Gastroesophageal sphincter (tissue), 4 donors: ENCODE data around the gene ATP6V1G3.

- PRO-cap: no peak
- RAMPAGE, long total RNA, 4 experiments: no peak in any of the 4 experiments
These were observed 148.8 kb downstream of the KCNT2 start for GRCh38 chr1:196459370-196460009.

DNA sequence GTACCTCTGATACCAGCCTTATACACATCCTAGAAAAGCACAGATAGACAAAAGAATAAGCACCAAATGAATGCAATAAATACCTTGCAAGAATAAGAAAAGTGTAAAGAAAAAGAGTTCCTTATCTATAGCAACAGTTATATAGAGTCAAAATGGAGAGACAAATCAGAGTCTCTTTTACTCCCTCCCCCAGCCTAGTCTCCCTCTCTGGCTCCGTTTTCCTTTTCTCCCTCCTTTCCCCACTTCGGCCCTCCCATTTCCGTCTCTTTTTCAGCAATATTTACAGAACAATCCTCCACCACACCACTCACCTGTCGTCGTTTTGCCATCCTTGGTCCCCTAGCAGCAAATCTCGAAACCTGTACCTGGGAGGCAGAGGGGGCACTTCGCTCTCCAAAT lies 337 bp downstream of the KCNT2 start:
- PRO-cap: no peak
- RAMPAGE, long total RNA, 4 experiments: no peak in any of the 4 experiments

GRCh38 chr1:196907878-196908227 lies 20.0 kb downstream of the CFHR4 start:
- PRO-cap: no peak
- RAMPAGE, long total RNA, 4 experiments: no peak in any of the 4 experiments

DNA sequence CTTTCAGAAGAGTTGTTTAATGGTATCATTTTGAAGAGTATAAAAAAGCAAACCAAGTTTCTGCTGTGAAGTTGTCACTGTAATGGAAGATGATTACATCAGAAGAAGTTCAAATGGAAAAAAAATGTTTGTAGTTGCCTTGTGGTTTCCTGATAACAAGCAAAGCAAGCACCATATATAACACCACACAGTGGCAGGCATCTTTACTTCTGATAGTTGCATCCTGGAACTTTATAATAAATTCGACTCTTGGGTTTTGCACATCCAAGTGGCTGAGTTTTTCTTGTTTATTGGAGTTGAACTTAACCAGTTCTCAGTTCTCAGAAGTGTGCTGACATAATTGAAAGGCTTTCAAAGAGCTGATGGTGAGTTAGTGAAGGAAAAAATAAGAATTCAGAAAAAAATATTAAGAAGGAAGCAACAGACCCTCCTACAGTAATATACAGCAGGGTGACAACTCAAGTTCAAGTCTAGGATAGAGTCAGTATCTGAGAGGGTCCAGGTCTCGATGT lies 123.4 kb downstream of the CRB1 start:
- PRO-cap: no peak
- RAMPAGE, long total RNA, 4 experiments: no peak in any of the 4 experiments

DNA sequence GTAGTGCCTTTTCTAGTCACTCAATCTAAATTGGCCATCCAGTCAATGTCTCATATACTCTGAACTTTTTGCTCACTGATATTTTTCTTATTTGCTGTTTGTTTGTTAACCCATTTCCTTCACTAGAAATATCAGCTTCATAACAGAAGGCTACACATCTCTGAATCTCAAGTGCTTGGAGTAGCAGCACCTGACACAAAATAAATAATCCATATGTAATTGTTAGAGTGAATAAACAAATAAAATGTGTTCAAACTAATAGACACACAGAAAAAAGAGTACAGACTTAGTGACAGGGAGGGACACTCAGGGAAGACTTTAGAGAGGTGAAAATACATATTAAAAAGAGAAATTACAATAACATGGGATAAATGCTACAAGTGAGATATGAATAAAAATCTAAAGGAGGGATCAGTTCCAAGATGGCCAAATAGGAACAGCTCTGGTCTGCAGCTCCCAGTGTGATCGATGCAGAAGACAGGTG lies 203.7 kb downstream of the DENND1B start:
- PRO-cap: no peak
- RAMPAGE, long total RNA, 4 experiments: no peak in any of the 4 experiments

- PRO-cap: no peak
- RAMPAGE, long total RNA, 4 experiments: start-site peak on the plus strand in 1 of 4 experiments, at chr1:198293032-198293036 at its widest, 34 reads per replicate
These were observed 136.0 kb downstream of the NEK7 start for GRCh38 chr1:198292719-198293374.

- PRO-cap: no peak
- RAMPAGE, long total RNA, 4 experiments: no peak in any of the 4 experiments
These were observed 138.2 kb downstream of the NEK7 start for GRCh38 chr1:198294735-198295635.

- PRO-cap: no peak
- RAMPAGE, long total RNA, 4 experiments: no peak in any of the 4 experiments
These were observed 140.2 kb downstream of the NEK7 start for GRCh38 chr1:198296849-198297596.

DNA sequence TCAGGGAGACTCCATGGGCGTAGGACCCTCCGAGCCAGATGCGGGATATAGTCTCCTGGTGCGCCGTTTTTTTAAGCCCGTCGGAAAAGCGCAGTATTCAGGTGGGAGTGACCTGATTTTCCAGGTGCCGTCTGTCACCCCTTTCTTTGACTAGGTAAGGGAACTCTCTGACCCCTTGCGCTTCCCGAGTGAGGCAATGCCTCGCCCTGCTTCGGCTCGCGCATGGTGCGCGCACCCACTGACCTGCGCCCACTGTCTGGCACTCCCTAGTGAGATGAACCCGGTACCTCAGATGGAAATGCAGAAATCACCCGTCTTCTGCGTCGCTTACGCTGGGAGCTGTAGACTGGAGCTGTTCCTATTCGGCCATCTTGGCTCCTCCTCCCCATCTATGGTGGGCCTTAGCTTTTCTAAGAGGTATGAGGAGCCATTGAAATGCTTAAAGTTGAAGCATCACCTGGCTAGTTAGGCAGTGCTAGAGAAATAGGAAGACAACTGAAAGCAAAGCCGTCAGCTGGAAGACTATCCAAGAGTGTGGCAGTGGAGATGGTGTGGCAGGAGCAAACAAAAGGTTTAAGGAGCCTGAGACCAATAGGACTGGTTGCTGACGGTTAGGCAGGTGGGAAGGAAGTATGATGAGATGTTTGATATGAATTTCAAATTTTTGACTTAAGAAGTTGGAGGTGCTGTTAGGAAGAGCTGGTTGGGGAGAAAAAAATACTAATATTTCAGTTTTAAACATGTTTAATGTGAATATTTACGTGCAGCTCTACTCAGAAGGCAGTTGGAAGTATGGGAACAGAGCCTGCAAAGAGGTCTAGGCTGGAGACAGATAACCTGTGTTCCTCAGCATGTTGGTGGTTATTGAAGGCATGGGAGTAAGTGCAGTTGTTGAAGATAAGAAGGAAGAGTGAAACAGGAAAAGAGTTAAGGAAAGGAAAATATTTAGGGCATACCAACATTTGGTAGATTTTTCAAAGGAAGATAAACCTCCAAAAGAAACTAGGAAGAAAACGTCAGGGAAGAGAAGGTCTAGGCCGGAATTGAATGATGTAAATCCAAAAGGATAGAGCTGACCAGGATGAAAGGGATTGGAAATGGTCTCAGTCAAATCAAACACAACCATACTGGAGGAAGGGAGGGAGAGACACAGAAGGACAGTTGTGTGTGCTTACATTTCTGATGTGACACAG lies 158.7 kb downstream of the NEK7 start:
- PRO-cap: no peak
- RAMPAGE, long total RNA, 4 experiments: start-site peak on the plus strand in 1 of 4 experiments, centred at position 446 of the sequence, 6 reads per replicate

- PRO-cap: no peak
- RAMPAGE, long total RNA, 4 experiments: no peak in any of the 4 experiments
These were observed 163.6 kb downstream of the NEK7 start for GRCh38 chr1:198320004-198321152.

DNA sequence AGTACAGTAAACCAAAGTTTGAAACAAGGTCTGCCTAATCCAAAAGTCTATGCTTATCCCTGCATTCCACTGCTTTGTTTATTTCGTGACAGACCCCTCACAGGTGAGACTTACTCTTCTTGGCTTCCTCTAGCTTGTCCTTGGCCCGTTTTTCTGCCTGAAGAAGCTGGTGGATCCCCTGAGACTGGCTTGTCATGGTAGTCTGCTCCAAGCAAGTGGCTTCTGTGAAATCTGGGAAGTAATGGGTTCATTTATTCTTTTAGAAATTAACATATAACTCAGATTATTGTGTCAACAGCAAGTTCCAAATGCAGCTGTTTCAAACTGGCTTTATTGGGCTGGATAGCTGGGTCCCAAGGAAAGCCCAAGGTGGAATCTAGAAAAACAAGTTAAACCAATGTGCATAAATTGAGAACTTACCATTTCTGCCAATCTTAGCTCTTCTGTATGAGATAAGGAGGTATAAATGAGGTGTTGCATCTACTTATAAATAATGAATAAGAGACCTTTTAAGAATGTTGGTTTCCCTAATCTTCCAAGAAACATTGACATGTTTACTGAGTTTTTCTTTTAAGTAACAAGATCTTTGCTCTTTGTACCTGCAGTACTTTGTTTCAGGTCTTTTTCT lies at the start of gene ATP6V1G3:
TSS of gene ATP6V1G3 (minus strand) at position 226 of the 628 bp plus-strand sequence.
- PRO-cap: no peak
- RAMPAGE, long total RNA, 4 experiments: no peak in any of the 4 experiments

DNA sequence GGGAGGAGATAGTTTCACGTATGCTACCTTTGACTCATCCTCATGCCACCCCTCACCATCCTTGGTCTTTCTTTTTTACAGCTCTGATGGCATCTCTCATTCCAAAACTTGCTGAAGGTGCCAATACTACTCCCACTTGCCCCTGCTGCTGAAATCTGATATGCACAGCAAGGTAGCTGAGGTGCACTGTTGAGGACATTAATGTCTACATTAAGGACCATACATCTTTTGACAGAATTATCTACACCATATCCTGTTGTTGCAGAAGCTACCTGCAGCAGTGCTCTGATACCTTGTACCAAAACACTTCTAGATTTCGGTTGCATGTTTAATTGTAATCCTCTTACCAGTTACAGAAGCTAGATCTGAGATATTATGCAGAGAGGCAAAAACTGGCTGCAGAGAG lies 19.4 kb upstream of the PTPRC start:
- PRO-cap: no peak
- RAMPAGE, long total RNA, 4 experiments: no peak in any of the 4 experiments

- PRO-cap: no peak
- RAMPAGE, long total RNA, 4 experiments: no peak in any of the 4 experiments
These were observed 19.0 kb upstream of the PTPRC start for GRCh38 chr1:198619796-198620205.

- PRO-cap: no peak
- RAMPAGE, long total RNA, 4 experiments: no peak in any of the 4 experiments
These were observed 1.0 kb downstream of the PTPRC start for GRCh38 chr1:198639757-198640357.

- PRO-cap: no peak
- RAMPAGE, long total RNA, 4 experiments: no peak in any of the 4 experiments
These were observed 27.0 kb downstream of the PTPRC start for GRCh38 chr1:198665847-198666228.

GRCh38 chr1:198929619-198930861 lies 291.2 kb downstream of the PTPRC start:
- PRO-cap: no peak
- RAMPAGE, long total RNA, 4 experiments: no peak in any of the 4 experiments

DNA sequence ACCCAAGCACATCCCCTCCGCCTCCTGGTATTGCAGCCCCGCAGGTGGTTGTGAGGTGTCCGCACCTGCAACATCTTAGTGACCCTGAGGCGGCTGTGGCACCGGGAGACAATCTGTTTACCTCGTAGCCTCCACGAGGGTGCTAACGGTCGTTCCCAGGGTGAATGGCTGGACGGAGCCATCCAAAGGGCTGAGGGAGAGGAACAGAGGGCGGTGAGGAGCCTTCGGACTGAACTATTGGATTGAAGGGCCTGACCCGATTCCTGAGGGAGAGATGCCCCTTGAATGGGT lies 2.2 kb downstream of the NR5A2 start:
- PRO-cap: no peak
- RAMPAGE, long total RNA, 4 experiments: no peak in any of the 4 experiments

- PRO-cap: no peak
- RAMPAGE, long total RNA, 4 experiments: no peak in any of the 4 experiments
These were observed 11.3 kb downstream of the NR5A2 start for GRCh38 chr1:200038812-200039183.

DNA sequence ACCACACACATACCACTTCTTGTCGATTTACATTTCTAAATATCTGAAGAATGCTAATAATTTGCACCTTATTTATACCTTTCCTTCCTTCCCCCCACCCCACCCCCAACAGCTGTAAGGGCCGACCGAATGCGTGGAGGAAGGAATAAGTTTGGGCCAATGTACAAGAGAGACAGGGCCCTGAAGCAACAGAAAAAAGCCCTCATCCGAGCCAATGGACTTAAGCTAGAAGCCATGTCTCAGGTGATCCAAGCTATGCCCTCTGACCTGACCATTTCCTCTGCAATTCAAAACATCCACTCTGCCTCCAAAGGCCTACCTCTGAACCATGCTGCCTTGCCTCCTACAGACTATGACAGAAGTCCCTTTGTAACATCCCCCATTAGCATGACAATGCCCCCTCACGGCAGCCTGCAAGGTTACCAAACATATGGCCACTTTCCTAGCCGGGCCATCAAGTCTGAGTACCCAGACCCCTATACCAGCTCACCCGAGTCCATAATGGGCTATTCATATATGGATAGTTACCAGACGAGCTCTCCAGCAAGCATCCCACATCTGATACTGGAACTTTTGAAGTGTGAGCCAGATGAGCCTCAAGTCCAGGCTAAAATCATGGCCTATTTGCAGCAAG lies 20.7 kb downstream of the NR5A2 start:
- PRO-cap: no peak
- RAMPAGE, long total RNA, 4 experiments: no peak in any of the 4 experiments

- PRO-cap: no peak
- RAMPAGE, long total RNA, 4 experiments: no peak in any of the 4 experiments
These were observed 166.6 kb downstream of the ZNF281 start for GRCh38 chr1:200243095-200243769.